Caco-2 (cell line): ENCODE measurements around a stretch of chr5.

DNA sequence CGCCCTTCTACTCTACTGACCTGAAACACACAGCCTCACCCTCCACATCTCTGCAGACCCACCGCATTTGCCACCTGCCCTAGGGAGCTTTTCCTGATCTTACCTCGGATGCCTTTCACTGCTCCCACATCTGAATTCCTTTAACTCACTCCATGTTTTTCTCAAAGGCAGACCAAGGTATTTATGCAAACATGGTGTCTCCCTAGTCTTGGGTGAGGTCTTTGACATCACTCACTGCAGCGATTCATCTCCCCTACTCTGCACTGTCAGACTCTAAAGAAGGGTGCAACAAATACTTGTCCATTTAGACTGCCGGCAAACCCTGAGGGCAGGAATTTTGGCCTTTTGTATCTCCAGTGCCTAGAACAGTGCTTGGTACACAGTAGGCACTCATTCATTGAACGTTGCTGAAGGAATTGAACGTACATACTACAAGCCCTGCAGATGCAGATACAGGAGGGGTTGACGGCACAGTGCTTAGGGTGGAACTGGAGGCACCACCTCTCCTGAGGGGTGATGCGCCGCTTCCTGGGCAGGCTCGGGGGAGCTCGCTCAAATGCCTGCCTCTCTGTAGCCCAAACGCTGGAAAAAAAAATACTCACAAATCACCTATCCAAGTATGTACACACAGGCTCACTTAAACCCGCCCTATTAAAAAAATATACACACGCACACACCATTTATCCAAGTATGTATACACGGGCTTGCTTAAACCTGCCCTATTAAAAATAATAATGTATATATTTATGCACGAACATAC, 701 bp upstream of the COMMD10 start:
- PRO-cap, result no peak
- RRBS, result no CpG with 5 or more reads among the region's 17 CpGs

DNA sequence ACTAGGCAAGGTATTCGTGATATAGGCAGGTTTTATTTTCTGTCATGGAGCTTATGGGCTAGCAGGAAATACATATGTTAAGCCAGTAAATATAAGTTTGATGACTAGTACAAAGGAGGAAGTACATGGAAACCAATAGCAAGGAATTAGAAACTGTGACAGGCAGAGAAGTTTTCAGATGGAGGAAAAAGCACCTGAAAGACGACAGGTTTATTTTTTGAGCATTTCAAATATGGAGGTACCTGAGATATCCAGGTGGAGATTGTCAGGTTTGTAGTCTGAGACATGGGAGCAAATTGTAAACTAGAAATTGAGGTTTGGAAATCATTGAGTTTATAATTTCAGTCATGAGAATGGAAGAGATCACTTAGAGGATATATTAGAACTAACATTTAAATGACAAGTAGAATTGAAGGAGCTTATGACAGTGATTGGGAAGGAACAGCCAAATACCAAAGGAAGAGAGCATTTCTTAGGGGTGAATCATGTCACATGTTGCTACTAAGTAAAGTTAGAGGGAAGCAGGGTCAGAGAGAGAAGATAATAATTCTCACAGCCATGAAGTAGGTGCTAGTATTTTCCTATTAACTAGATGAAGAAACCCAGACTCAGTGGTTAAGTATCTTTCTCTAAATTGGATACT, 59.1 kb downstream of the COMMD10 start:
- PRO-cap, result no peak
- RRBS, result no CpG with 5 or more reads among the region's 2 CpGs

- PRO-cap, result no peak
Measured at GRCh38 chr5:116320492-116320904, 235.7 kb downstream of the COMMD10 start.

- PRO-cap, result no peak
- RRBS, result 96% methylated on average over 8 of the region's 55 CpGs
Measured at GRCh38 chr5:116361138-116361980, 213.3 kb downstream of the SEMA6A start.

GRCh38 chr5:116486569-116487001, 88.0 kb downstream of the SEMA6A start:
- PRO-cap, result no peak
- RRBS, result no CpG with 5 or more reads among the region's 8 CpGs

DNA sequence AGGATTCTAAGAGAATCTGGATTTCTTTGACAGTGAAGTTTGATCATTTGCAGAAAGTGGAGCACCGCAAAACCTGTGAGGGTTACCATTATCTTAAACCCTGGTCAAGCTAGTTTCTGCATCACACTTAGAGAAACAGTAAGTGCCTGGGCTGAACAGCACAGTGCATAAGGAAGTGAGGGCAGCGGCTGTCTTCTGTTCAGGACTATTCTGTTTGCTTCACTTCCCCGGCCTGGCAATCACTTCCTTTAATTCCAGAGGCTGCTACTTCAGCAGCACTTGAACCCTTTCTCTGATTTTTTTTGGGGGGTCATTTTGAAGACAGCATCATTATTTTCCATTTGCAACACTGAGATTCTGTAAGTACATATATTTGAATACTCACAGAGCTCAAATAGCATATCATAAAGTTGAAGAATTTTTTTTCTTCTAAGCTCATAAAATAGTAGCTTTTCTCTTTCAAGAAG, 32.0 kb downstream of the SEMA6A start:
- PRO-cap, result no peak
- RRBS, result no CpG with 5 or more reads among the region's 3 CpGs

DNA sequence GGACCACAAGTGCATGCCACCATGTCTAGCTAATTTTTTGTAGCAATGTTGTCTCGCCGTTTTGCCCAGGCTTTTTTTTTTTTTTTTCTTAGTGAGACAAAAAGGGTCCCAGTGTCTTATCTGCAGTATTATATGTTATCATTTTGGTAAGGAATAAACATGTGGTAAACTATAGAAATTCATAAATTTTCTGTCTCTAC, 572.6 kb upstream of the SEMA6A start:
- PRO-cap, result no peak
- RRBS, result no CpG with 5 or more reads among the region's 2 CpGs

DNA sequence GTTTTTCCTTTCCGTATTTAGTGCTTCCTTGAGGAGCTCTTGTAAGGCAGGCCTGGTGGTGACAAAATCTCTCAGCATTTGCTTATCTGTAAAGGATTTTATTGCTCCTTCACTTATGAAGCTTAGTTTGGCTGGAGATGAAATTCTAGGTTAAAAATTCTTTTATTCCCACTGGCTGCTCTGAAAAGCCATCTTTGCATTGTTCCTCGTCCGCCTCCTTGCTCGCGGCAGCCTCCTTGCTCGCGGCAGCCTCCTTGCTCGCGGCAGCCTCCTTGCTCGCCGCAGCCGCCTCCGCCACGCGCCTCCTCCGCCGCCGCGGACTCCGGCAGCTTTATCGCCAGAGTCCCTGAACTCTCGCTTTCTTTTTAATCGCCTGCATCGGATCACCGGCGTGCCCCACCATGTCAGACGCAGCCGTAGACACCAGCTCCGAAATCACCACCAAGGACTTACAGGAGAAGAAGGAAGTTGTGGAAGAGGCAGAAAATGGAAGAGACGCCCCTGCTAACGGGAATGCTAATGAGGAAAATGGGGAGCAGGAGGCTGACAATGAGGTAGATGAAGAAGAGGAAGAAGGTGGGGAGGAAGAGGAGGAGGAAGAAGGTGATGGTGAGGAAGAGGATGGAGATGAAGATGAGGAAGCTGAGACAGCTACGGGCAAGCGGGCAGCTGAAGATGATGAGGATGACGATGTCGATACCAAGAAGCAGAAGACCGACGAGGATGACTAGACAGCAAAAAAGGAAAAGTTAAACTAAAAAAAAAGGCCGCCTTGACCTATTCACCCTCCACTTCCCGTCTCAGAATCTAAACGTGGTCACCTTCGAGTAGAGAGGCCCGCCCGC, 14.7 kb downstream of the DTWD2 start:
- PRO-cap, result no peak
- RRBS, result no CpG with 5 or more reads among the region's 43 CpGs

DNA sequence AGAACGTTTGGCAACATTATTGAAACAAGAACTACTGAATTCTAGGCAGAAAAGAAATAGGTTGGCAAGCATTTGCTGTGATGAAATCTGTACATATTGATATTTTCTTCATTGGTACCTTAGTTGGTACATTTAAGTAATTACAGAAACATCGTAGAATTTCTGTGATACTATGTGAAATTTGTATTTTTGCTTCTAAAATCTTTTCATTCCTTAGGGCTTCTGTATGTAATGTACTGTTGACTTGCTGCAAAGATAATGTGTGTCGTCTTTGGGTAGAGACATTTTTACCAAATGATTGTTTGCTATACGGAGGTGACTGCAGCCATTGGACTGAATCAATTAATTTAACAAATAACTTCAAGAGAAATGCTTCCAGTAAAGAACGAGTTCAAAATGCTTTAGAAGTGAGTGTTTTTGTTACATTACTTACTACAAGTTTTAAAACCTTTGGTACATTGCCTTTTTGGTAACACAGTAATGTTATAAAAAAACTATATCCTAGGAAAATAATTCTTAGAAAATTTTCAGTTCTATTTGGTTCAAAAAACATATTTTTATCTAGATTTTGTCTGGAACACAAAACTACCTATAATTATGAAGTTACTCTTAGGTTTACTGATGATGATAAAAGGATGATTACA, 47.8 kb downstream of the DMXL1 start:
- PRO-cap, result no peak
- RRBS, result no CpG with 5 or more reads among the region's 5 CpGs

DNA sequence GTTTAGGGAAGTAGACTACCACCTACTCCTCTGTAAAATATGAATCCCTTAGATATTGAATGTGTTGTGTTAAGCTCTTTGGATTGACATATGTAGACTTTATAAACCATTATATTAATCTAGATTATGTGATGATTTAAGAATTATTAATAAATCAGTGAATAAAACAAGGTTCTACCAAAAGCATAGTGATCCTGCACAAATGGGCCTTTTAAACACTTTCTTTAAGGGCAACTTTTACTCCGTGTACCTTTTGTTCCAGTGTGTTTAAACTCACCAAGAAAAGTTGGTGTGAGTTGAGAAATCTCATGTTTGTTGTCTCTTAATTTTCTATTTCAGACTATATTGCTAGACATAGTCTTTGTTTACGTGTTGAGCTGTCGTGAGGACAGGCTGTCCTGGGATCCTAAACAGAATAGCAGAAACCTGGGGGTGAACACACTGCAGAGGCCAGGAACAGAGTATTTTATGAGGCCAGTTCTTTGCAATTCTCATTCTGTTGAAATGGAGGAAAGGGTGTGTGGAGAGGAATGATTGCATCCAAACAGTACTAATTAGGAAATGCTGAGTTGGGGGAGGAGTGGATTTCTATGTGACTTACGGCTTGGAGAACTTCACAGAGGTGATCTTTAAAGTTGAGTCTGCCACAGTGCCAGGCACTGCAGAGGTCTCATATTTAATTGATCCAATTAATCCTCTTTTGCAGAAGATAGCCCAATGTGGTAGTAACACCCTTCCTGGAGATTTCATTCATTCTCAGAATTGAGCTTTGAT, 84.9 kb upstream of the TNFAIP8 start:
- PRO-cap, result no peak
- RRBS, result no CpG with 5 or more reads among the region's 4 CpGs

DNA sequence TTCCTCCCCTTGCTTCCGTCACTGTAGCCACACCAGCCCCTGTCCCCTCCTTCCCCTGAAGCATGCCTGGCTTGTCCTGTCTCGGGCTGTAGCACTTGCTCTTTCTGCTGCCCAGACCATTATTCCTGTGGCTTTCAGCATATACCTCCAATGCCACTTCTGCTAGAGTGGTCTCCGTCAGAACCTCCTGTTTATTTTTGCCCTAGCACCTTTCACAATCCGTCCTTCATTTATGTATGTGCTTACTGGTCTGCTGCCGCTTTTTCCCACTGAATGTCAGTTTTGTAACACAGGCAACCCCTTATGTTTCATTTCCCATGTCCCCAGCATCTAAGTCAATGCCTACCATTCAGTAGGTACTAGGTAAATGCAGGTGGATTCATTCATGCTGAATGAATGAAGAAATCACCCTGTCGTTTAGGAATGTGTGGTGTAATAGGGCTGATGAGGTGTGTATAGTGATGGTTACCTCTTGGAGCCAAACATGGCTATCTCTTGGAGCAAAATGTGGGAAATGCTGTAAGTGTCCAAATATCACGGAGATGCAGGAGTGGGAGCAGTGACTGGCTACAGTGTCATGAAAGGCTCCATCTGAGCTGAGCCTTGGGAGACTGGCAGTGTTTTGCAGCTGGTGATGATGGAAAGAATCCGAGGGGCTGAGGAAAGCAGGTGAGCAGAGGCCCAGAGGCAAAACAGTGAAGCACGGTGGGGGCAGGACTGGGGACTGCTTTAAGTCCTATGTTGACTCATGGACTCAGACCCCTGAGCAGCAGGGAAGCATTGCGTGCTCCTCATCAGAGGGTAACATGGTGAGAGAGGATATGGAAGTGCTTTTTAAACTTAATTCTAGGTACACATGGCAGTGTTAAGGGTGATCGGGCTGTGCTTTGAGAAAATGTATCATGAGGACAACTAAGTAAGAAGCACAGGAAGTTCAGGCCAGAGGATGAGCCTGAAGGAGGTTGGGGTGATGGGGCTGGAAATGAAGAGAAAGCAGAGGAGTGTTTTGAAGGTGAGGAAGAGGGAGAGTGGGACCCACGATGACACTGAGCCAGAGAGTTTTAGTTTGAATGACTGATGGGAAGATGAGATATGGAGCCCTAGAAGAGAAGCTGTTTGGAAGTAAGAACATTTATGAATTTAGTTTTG, 29.7 kb upstream of the TNFAIP8 start:
- PRO-cap, result no peak
- RRBS, result no CpG with 5 or more reads among the region's 12 CpGs

DNA sequence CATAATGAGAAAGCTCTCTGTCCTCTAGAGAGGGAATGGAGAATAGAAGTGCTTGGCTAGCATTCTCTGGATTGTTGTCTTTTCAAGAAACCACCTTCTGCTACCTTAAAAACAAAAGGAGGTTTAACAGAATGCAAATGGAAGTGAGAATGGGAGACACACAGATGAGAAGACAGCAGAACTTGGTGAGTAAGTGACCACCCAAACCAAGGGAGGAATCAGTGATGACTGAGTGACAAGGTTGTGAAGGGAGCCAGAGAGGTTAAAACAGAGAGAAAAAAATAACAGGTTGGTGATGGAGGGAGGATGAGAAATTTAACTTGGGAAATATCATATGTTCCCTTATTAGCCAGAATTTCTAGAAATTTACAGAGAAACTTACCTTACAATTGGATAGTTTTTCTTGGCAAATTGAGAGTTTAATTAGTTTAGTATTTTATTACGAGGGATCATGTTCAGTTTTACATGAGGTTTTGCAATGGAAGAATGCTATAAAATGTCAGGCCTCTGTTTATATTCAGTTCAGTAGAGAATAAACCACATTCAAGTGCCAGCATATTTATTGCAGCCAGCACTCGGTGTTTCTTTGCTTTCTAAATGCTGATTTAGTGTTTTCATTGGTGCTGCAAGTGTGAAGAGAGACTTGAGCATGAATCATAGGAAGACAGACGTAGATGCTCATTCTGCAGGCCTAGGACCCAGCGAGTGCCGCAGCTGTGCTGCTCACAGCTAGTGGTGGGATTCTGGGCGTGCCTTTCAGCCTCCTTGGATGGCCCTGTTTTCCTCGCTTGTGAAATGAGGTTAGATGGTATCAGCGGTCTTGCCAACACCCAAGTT, 27.2 kb upstream of the TNFAIP8 start:
- PRO-cap, result no peak
- RRBS, result no CpG with 5 or more reads among the region's 8 CpGs

GRCh38 chr5:119353491-119354514, 2.0 kb upstream of the TNFAIP8 start:
- PRO-cap, result no peak
- RRBS, result no CpG with 5 or more reads among the region's 9 CpGs

- PRO-cap, result no peak
- RRBS, result no CpG with 5 or more reads among the region's 2 CpGs
Measured at GRCh38 chr5:119358156-119358449, 2.3 kb downstream of the TNFAIP8 start.

- PRO-cap, result no peak
- RRBS, result 7% methylated on average over 21 of the region's 38 CpGs
Measured at GRCh38 chr5:122077468-122077751, 649 bp downstream of the LOX start.

DNA sequence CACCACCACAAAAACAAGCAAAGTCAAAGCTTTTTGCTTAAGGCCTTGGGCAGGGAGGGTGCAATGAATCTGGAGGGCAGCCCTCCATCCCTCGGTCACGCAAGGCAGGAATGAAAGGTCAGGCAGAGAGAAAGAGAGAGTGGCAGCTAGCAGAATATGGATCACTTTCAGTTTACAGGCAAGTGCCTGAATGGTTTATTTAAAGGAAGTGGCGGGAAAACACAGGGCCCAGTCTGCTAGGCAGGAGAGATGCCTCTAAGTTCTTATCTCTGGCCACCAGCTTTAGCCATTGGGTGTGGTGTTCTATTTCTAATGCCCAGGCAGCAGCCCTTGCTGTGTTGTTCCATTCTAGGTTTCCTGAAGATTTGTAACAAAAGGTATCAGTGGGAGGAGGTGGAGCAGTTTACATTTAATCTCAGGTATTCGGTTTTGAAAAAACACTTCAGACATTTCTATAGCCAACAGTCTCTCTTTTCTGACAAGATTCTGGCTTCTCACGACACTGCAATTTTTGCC, 16.1 kb upstream of the ZNF474 start:
- PRO-cap, result no peak
- RRBS, result no CpG with 5 or more reads among the region's 5 CpGs

- PRO-cap, result no peak
- RRBS, result no CpG with 5 or more reads among the region's 3 CpGs
Measured at GRCh38 chr5:122163622-122164473, 3.9 kb downstream of the ENSG00000250803 start.

DNA sequence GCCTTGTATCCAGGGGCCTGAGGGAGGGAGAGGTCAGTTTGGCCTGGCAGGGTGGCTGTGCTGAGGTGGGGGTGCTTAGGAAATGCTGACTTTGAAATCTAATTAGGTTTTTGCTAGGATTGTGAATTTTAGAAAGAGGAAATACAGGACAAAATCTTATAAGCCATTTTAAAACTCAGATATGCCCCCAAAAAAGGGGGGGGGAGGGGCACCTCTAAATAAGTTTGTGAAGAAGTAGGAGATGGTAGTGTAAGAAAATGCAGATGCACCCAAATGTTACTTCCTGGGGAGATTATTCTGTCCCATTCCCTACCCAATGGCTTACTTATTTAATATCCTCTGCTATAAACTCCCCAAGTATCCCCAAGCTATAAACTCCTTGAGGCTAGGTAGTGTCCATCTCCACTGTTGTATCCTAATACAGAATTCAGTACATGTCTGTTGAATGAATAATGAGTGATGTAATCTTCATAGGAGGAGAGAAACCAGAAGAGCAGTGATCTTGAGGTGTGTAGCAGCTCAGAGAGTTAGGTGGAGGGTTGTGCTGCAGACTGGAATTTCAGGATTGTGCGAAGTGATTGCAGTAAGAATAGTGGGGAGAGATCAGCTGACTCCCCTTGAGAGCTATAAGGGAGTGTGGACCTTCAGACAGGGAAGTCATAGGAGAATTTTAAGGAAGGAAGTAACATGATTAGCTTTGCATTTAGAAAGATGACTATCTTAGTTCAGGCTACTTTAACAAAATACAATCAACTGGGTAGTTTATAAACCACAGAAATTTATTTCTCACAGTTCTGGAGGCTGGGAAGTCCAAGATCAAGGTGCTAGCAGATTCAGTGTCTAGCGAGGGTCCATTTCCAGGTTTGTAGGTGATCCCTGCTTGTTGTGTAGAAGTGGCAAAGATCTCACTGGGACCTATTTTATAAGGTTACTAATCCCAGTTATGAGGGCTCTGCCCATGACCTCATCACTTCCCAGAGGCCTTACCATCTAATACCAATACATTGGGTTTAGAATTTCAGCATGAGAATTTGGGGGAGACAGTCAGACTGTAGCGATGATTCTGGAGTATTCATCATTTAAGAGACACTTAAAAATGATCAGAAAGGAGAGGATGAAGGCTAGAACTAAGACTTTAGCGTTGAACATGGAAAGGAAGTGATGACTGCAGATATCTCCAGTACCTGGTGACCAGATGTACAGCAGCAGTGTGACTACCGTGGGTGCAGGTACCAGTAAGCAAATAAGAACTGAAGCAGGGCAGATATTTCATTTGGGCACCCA, 4.4 kb downstream of the SNX24 start:
- PRO-cap, result bidirectional peak, plus-strand start at position 629 of the sequence, minus-strand start at position 420 of the sequence
- RRBS, result no CpG with 5 or more reads among the region's 5 CpGs

- PRO-cap, result no peak
- RRBS, result no CpG with 5 or more reads among the region's 4 CpGs
Measured at GRCh38 chr5:124677478-124677742, 69.0 kb downstream of the ZNF608 start.

GRCh38 chr5:124738587-124739975, 7.4 kb downstream of the ZNF608 start:
- PRO-cap, result unidirectional peak, minus-strand start at chr5:124739167
- RRBS, result no CpG with 5 or more reads among the region's 18 CpGs